ENCODE measurements around a stretch of chr10.

- PRO-cap: no peak
CAGE:
- cytosol, long polyA minus RNA: no peak
- cytosol, long polyA plus RNA: no peak
- long polyA plus RNA: no peak
- nucleus, long polyA minus RNA: no peak
- nucleus, long polyA plus RNA: no peak
These were observed 27.9 kb downstream of the PRPF18 start for GRCh38 chr10:13614440-13615195.

- PRO-cap: bidirectional peak, plus-strand start at chr10:13707758, minus-strand start at chr10:13707567
CAGE:
- cytosol, long polyA minus RNA: start-site peak on the minus strand at chr10:13707106-13707636, 86 reads
- cytosol, long polyA plus RNA: start-site peak on the minus strand at chr10:13707549-13707643, 89 and 91 reads in 2 replicates
- long polyA plus RNA: start-site peak on the minus strand at chr10:13707549-13707621, 246 and 242 reads in 2 replicates
- nucleus, long polyA minus RNA: start-site peak on the plus strand at chr10:13707691-13707801, 9 reads
- nucleus, long polyA plus RNA: start-site peak on the minus strand at chr10:13707549-13707602, 264 and 304 reads in 2 replicates
These were observed 120.6 kb downstream of the PRPF18 start for GRCh38 chr10:13707023-13708148.

DNA sequence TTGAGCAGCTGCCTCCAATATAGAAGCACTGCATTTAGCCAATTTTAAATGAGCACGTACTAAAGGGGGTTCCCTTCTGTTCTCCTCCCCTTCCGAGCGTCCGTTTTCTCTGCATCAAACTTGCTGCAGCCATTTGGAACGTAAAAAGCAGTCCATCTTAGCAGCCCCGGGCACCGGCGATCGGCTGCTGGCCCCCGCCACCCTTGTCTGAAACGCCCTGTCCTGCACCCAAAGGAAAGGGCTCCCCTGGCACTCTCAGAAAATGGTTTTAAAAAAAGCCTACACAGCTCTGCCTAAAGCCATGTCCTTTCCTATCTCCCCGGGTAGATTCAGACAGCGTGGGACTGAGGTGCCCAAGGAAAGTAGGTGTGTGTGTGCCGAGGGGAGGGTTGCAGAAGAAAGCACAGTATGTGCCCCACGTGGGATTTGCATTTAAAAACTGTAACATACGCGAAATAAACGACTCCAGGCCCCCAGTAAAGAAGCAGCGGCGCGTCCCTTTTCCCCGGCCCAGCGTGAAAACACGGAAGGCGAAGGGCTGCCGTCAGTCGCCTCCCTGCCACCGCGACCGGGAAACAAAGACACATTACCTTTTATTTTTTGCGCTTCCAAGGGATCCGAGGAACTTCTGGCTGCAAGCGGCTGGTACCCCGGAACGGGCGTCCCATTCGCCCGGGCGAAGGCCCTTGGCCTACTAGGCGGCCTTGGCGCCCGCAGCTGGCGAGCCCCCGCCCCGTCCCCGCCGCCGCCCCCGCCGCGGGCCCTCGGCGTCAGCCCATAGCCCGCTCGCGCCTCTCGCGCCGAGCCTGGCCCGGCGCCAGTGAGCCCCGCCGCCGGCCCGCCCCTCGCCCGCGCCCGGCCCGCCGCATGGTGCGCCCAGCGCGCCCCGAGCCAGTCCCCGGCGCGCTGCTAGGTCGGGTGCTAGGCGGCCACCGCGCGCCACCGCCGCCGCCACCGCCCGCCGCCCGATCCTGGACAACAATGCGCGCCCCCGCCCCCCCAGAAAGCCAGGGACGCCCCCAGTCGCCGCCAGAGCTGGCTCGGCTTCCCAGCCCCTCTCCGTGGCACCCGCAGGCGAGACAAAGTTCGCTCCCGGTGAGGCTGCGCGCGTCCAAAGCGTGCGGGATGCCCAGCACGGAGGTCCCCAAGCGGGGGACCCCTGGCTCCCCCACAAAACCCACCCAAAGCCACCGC, 304.7 kb downstream of the PRPF18 start:
- PRO-cap: bidirectional peak, plus-strand start at position 458 of the sequence, minus-strand start at position 209 of the sequence; bidirectional peak, plus-strand start at position 562 of the sequence, minus-strand start at position 583 of the sequence; bidirectional peak, plus-strand start at position 894 of the sequence, minus-strand start at position 693 of the sequence
CAGE:
- cytosol, long polyA minus RNA: no peak
- cytosol, long polyA plus RNA: start-site peak on the minus strand centred at position 693 of the sequence, 15 bp wide, 41 and 127 reads in 2 replicates
- long polyA plus RNA: no peak
- nucleus, long polyA minus RNA: start-site peak on the minus strand centred at position 704 of the sequence, 151 bp wide, 2,018 reads
- nucleus, long polyA plus RNA: start-site peak on the minus strand centred at position 692 of the sequence, 63 bp wide, 362 and 287 reads in 2 replicates

DNA sequence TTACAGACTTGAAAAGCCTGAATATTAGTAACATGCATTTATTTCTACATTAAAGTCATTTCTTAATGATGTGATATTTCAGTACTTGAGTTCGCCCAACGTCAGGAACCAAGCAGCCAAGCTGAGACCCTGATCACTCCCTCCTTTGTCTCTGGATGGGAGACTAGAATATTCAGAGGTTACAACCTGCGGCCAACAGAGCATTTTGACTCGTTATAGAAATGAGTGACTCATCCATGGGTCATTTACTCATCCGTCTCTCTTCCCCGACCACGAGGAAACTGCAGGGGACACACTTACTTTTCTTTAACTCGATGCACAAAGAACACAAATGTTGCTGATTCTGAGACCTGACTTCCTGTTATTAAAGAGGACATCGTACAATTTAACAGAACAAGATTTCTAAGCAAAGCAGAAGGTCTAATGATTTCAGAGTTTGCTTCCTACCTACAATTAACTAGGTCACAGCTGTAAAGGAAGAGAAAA, 343.3 kb downstream of the FRMD4A start:
- PRO-cap: no peak
CAGE:
- cytosol, long polyA minus RNA: no peak
- cytosol, long polyA plus RNA: no peak
- long polyA plus RNA: no peak
- nucleus, long polyA minus RNA: no peak
- nucleus, long polyA plus RNA: no peak

DNA sequence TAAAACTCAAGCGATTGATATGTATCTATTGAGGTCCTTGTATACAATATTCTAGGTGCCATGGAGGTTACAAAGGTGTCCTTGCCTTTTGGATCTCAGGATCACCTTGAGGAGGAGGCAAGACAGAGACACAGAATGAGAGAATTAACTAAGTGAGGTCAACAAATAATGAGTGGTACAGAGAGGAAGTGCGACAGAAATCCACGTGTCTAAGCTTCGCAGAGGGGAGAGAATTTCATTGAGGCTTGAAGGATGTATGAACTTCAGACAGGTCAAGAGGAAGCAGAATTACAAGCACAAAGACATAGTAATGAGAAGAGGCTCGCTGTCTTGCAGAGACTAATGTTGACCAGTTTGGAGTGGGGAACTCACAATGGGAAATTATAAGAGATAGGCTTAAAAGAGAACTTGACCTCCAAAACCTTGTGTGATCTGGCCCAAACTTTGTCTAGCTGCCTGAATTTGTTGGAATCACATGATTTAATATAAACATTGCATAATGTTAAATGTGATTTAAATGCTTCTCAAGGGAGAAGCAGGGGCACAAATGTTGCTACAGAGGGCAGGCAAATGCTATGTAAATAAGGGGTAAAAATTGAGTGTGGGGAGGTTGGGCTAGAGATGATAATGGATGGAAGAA, 308.6 kb downstream of the FRMD4A start:
- PRO-cap: no peak
CAGE:
- cytosol, long polyA minus RNA: no peak
- cytosol, long polyA plus RNA: no peak
- long polyA plus RNA: no peak
- nucleus, long polyA minus RNA: no peak
- nucleus, long polyA plus RNA: no peak

DNA sequence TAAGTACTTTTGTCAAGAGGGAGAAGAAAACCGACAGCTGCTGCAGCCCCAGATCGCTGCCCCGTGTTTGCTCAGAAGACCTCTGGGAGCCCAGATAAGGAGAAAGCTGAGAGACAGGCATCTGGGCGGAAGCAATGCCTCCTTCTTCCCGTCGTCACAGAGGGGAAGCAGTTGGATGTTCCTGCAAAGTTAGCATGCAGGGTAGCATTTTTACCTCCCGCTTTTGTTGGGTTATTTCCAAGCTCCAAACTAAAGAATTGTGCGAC, 149.5 kb downstream of the FRMD4A start:
- PRO-cap: no peak
CAGE:
- cytosol, long polyA minus RNA: no peak
- cytosol, long polyA plus RNA: no peak
- long polyA plus RNA: no peak
- nucleus, long polyA minus RNA: no peak
- nucleus, long polyA plus RNA: no peak

DNA sequence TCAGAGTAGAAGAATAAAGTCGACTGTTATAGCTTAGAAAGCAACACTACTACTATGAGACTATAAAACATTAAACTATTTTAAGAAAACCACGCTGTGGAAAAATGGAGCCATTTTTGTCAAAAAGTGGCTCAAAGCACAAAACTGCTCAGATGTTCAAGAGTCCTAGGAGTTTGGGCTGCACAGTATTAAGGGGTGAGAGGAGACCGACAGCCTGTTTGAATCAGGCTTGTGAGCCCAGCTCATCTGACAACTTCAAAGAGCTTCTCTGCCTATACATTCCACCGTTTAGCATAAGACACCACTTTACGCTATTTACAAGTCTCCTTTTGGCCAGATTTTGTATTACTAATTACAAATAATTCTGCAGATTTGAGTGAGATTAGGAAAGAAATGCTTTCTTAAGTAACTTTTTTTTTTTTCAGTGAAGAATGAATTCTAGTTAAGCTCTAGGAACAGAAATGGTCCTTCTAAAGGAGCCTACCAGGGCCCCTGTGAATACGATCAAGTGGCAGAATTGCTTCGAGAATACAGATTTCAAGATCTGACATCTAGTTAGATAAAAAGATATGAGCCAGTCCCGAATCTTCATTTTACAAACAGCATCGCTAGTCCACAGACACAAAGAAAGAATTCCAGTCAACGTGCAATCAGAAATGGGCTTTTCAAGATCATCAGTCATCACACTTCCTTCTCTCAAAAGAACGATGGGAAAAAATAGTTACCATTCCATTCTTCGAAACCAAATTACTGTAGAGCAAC, 188.2 kb upstream of the FRMD4A start:
- PRO-cap: no peak
CAGE:
- cytosol, long polyA minus RNA: no peak
- cytosol, long polyA plus RNA: no peak
- long polyA plus RNA: no peak
- nucleus, long polyA minus RNA: no peak
- nucleus, long polyA plus RNA: no peak

GRCh38 chr10:14546764-14547501, 216.2 kb upstream of the FRMD4A start:
- PRO-cap: no peak
CAGE:
- cytosol, long polyA minus RNA: no peak
- cytosol, long polyA plus RNA: no peak
- long polyA plus RNA: no peak
- nucleus, long polyA minus RNA: no peak
- nucleus, long polyA plus RNA: no peak

DNA sequence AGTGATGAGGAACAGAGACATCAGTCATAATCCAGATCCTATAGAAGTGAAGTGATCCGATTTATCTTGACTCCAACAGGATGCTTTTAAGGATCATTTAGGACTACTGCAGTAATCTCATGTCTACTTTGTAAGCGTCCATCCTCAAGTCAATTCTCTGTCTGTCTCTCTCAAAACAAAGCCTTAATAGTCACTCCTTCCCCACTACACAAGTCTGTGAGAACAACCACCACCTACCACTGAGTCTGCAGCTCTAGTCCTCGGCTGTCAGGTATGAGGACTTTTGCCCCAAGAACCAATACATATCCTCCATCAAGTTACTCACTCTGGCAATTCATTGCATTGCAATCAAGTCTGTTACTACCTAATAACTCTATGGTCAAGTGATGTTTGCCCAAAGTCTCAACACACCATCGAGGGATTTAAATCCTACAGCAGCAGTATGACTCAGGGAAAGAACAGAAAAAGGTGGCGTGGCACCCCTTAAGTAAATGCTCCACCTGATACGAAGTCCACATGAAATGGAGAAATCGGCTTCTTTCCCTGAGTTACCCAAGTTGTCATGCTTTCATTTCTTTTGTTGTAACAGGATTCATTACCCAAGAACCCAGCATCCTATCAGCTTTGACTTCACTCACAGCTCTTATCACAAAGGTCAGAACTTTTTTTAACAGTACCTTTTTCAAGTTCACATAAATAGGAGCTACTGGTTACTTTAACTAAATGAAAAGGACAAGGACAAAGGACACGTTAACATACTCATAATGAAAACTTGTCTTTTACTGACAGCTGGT, 219.6 kb upstream of the FRMD4A start:
- PRO-cap: no peak
CAGE:
- cytosol, long polyA minus RNA: no peak
- cytosol, long polyA plus RNA: no peak
- long polyA plus RNA: no peak
- nucleus, long polyA minus RNA: no peak
- nucleus, long polyA plus RNA: no peak

- PRO-cap: no peak
CAGE:
- cytosol, long polyA minus RNA: no peak
- cytosol, long polyA plus RNA: no peak
- long polyA plus RNA: no peak
- nucleus, long polyA minus RNA: no peak
- nucleus, long polyA plus RNA: no peak
These were observed 203.8 kb downstream of the FAM107B start for GRCh38 chr10:14570616-14571490.

GRCh38 chr10:14653365-14654184, 121.1 kb downstream of the FAM107B start:
- PRO-cap: no peak
CAGE:
- cytosol, long polyA minus RNA: no peak
- cytosol, long polyA plus RNA: no peak
- long polyA plus RNA: no peak
- nucleus, long polyA minus RNA: no peak
- nucleus, long polyA plus RNA: no peak

- PRO-cap: no peak
CAGE:
- cytosol, long polyA minus RNA: no peak
- cytosol, long polyA plus RNA: no peak
- long polyA plus RNA: no peak
- nucleus, long polyA minus RNA: no peak
- nucleus, long polyA plus RNA: no peak
These were observed 115.0 kb downstream of the FAM107B start for GRCh38 chr10:14659416-14660283.

DNA sequence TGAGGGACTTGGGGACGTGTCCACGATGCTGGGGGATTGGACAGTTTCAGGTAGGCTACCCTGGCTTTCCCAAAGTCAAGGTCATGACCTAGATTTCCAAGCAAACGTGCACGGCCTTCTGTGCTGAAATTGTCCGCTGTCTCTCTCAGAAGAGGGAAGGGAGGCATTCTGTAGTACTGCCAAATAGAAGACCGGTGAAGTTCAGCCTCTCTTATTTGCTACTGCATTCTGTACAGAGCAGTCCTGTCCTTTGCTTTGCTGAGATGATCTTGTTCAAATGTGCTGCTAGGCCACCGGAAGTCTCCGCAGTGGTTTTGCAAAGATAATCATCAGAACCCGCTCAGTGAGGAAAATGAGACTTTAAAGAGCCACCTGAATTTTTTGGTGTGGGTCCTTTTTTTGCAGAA, 1.1 kb upstream of the NMT2 start:
- PRO-cap: no peak
CAGE:
- cytosol, long polyA minus RNA: no peak
- cytosol, long polyA plus RNA: no peak
- long polyA plus RNA: no peak
- nucleus, long polyA minus RNA: no peak
- nucleus, long polyA plus RNA: no peak

GRCh38 chr10:15439151-15440123, 68.3 kb upstream of the FAM171A1 start:
- PRO-cap: bidirectional peak, plus-strand start at chr10:15439773, minus-strand start at chr10:15439671
CAGE:
- cytosol, long polyA minus RNA: no peak
- cytosol, long polyA plus RNA: no peak
- long polyA plus RNA: no peak
- nucleus, long polyA minus RNA: no peak
- nucleus, long polyA plus RNA: no peak

- PRO-cap: no peak
CAGE:
- cytosol, long polyA minus RNA: no peak
- cytosol, long polyA plus RNA: no peak
- long polyA plus RNA: no peak
- nucleus, long polyA minus RNA: no peak
- nucleus, long polyA plus RNA: no peak
These were observed 36.2 kb upstream of the MINDY3 start for GRCh38 chr10:15896487-15896868.

DNA sequence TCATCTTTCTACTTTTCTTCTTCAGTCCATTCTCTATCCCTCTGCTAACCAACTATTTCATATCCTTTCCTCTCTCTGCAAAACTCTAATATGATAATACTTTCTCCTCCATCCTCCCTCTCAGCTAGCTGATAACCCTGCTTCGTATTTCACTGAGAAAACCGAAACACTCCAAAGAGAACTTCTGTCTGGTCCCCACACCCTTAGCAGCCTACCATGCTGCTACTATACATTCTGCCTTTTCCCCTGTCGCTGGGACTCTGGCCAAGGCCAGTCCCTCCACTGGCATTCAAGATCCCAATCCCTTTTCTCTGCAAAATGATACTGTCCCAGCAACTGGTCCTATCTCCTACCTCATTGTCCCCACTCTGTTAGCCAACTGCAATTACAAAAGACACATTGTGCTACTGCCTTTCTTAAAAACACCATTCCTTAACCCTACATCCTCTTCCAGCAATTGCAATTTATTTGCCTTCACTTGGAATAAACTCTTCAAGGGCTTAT, 113.6 kb upstream of the C1QL3 start:
- PRO-cap: no peak
CAGE:
- cytosol, long polyA minus RNA: no peak
- cytosol, long polyA plus RNA: no peak
- long polyA plus RNA: no peak
- nucleus, long polyA minus RNA: no peak
- nucleus, long polyA plus RNA: no peak

DNA sequence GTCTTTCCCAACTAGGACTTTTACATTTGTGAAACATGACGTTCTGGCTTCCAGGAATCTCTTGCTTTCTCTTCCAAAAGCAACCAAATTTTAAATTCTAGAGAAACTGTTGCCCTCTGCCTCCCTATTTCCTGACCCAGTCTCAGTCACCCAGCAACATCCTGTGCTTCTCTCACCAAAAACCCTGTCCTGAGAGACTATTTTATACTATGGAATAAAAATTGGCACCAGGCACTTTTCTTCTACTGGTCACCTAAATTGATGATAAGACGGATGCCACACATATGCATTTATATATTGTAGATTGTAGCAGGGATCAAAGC, 839 bp upstream of the RSU1 start:
- PRO-cap: no peak
CAGE:
- cytosol, long polyA minus RNA: no peak
- cytosol, long polyA plus RNA: no peak
- long polyA plus RNA: no peak
- nucleus, long polyA minus RNA: no peak
- nucleus, long polyA plus RNA: no peak

DNA sequence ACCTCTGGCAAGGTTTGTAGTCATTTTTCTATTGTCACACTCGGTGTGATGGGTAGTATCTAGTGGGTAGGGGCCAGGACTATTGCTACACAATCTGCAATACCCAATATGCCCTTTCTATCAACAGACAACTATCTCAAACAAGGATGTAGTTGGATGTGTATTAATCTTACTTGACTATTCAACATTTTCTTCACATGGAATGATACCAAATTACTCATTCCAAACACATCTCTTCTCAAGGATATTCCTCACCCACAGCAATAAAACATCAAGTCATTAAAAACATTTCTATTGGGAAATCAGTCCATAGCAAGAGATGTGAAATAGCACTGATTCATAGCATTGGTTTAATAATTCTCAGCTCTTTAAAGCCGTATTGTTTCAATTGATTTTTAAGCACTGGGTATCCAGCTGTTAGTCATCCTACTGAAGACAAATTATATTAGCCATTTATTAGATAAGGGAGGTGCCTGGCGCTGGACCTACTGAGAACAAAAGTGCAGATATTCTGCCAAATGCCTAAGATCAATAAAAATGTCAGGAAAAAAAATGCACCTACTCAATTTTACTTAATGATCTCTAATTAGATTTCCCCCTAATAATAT, 74.7 kb upstream of the RSU1 start:
- PRO-cap: no peak
CAGE:
- cytosol, long polyA minus RNA: no peak
- cytosol, long polyA plus RNA: no peak
- long polyA plus RNA: no peak
- nucleus, long polyA minus RNA: no peak
- nucleus, long polyA plus RNA: no peak

GRCh38 chr10:17023772-17024617, 105.6 kb downstream of the CUBN start:
- PRO-cap: no peak
CAGE:
- cytosol, long polyA minus RNA: no peak
- cytosol, long polyA plus RNA: no peak
- long polyA plus RNA: no peak
- nucleus, long polyA minus RNA: no peak
- nucleus, long polyA plus RNA: no peak

GRCh38 chr10:17151728-17152070, 22.1 kb upstream of the CUBN start:
- PRO-cap: no peak
CAGE:
- cytosol, long polyA minus RNA: no peak
- cytosol, long polyA plus RNA: no peak
- long polyA plus RNA: no peak
- nucleus, long polyA minus RNA: no peak
- nucleus, long polyA plus RNA: no peak

All from endothelial cell of umbilical vein (primary cell).